Right atrium auricular region (tissue), 2 donors: ENCODE measurements around the gene EVC2.

- PRO-cap = no peak
- RAMPAGE, long total RNA, 2 experiments = no peak in any of the 2 experiments
Observed at GRCh38 chr4:5662784-5663655, 45.3 kb downstream of the EVC2 start.

DNA sequence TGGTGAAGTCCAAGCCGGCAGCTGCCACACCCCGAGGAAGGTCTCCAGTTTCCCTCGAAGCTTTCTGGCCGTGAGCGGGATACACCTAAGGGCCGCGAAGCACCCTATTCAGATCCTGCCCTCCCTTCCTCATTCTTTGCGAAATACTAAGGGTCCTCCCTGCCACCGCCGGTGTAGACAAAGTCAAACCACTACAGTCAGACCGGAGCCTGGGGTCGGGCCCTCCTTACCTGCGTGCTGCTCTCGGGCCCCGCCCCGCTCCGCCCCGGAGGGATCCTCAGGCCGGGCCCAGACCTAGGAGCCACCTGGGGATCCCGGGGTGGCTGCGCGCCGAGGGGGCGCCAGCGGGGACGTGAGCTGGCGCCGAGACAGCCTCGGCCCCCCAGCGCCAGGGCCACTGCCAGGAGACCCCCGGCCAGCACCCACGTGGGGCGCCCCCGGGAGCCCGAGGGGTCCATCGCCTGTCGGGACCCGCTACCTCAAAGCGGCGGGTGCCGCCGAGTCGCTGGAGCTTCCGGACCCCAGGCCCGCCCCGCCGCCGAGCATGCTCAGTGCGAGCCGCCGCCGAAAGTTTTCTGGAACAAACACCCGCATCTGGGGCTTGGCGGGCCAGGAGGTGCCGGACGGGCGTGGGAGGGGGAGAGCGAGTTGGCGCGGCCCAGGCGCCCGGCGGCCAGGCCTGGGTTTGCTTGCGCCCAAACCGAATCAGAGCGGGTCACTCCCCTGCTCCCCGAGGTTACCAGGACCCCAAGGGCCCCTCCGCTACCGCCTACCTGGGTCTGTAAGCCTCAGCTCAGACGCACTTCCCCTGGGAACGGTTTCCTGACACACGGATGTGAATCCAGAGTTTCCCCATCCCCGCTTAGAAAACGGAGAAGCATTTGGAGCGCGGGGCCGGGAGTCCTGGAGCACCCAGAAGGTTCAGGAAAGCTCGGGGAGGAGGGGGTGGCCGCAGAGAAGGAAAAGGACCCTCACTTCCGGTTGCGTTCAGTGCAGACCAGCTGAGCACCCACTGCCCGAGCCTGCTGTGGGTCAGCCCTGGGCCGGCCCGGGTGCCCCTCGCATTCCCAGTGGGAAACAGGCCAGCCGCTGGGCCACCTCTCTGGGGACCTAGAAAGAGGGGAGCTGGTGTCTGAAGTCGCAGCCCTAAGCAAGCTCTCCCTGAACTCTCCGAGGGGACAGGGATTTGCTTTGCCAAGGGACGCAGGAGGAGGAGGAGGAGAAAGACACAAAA, at the start of gene EVC2:
Gene EVC2, minus strand, starts transcription at position 504 of the 1,234 bp plus-strand sequence.
- PRO-cap = bidirectional peak, plus-strand start at position 612 of the sequence, minus-strand start at position 504 of the sequence
- RAMPAGE, long total RNA, 2 experiments = no peak in any of the 2 experiments

GRCh38 chr4:5740868-5741323, 29.9 kb downstream of the EVC start:
- PRO-cap = no peak
- RAMPAGE, long total RNA, 2 experiments = no peak in any of the 2 experiments

DNA sequence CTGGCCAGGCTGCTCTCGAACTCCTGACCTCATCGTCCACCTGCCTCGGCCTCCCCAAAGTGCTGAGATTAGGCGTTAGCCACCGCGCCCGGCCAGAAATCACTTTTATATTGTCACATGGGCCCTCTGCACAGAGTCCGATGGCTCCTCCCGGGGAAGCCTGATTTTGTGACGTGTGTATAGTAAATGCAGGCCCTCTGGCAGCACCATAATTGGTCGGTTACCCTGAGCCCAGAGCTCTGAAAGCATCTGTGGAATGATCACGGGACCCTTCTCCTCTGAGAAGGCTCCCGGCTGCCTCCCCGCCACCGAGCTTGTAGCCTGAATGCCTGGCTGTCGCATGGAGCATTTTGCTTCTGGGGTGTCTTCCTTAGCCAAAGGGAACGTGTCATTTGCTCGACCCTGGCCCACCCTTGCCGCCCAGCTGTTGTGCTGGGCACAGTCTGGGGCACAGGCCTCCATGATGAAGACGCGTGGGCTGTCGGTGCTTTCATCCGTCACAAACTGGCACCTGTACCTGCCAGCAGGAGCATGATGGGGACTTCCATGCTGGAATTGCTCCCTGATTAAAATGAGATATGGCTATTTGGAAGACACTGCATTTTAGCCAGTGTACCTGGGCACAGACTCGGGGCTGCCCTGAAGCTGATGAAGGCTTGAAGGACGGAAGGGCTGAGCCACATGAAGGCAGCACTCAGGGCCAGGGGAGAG, 79.3 kb downstream of the CRMP1 start:
- PRO-cap = no peak
- RAMPAGE, long total RNA, 2 experiments = no peak in any of the 2 experiments

DNA sequence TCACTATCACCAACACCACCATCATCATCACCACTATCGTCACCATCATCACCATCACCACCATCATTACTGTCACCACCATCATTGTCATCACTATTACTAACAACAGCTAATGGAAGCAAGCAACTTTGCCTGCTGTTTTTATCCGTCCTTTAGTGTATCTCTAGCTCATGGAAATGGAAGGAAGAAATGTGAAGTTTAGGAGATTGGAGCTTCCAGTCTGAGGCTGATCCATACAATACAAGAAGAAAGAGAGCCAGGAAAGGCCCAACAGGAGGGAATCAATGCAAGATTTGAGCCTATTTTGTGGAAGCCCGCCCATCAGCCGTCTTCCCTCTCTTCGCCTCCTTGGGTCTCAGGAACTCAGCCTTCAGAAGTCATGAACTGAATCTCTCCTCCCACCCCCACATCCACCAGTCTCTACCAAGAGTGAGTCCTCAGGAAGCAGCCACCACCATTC, 72.6 kb downstream of the CRMP1 start:
- PRO-cap = no peak
- RAMPAGE, long total RNA, 2 experiments = no peak in any of the 2 experiments

DNA sequence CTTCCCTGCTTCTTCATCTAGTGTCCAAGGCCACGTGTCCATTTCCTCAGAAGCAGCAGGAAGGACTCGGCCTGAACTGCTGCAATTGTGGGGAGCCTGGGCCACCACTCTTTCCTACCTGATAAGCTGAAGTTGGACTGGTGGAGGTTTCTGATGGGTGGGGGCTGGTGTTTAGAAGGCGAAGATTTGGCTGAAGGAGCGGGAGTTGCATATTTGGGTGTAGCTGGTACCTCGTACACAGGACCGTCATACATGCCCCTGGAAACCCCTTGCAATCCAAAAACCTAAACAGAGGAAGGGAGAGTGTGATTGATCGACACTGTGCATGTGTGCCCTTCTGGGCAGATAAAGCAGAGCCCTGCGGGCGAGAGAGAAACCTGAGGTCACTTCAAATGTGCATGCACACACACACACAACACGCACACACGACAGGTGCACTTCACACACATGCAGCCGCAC, 67.5 kb downstream of the CRMP1 start:
- PRO-cap = no peak
- RAMPAGE, long total RNA, 2 experiments = no peak in any of the 2 experiments

DNA sequence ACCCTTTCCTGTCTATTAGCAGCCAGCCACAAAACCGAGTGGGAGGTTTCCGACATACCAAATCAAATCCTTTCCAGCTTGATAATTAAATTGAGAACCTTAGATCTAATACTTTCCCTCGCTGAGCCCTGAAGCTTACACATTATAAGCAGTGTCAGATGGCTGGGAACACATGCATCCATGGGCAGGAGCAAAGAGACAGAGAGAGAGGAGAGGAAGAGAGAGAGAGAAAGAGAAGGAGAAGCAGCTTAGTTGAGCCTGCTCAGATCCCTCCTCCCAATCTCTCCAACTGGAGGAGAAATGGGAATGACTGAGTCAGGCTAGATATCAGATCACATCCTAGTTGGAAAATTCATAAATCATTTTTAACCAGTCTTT, 57.4 kb downstream of the CRMP1 start:
- PRO-cap = no peak
- RAMPAGE, long total RNA, 2 experiments = no peak in any of the 2 experiments

- PRO-cap = no peak
- RAMPAGE, long total RNA, 2 experiments = no peak in any of the 2 experiments
Observed at GRCh38 chr4:6200873-6201351, 563 bp upstream of the JAKMIP1 start.

- PRO-cap = no peak
- RAMPAGE, long total RNA, 2 experiments = no peak in any of the 2 experiments
Observed at GRCh38 chr4:6223015-6223340, 22.6 kb upstream of the JAKMIP1 start.

GRCh38 chr4:6245518-6245996, 24.1 kb upstream of the WFS1 start:
- PRO-cap = bidirectional peak, plus-strand start at chr4:6245836, minus-strand start at chr4:6245760
- RAMPAGE, long total RNA, 2 experiments = no peak in any of the 2 experiments

GRCh38 chr4:6614895-6615200, 25.6 kb upstream of the MRFAP1 start:
- PRO-cap = no peak
- RAMPAGE, long total RNA, 2 experiments = no peak in any of the 2 experiments

GRCh38 chr4:6641738-6642431, 1.4 kb downstream of the MRFAP1 start:
- PRO-cap = no peak
- RAMPAGE, long total RNA, 2 experiments = no peak in any of the 2 experiments

DNA sequence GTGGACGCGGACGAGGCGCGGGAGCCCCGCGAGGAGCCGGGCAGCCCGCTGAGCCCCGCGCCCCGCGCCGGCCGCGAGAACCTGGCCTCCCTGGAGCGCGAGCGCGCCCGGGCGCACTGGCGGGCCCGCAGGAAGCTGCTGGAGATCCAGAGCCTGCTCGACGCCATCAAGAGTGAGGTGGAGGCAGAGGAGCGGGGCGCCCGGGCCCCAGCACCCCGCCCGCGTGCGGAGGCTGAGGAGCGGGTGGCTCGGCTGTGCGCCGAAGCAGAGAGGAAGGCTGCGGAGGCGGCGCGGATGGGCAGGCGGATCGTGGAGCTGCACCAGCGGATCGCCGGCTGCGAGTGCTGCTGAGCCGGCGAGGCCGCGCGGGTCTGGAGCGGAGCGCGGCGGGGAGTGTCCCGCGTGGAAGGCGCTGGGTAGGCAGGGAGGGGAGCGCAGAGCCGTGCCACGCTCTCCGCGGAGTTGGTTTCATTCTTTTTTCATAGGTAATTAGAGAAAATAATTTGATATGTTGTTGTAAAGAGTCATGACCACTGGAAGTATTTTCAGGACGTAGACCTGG, 428 bp downstream of the ENSG00000170846 start:
- PRO-cap = no peak
- RAMPAGE, long total RNA, 2 experiments = start-site peak on the plus strand in 1 of 2 experiments, centred at position 369 of the sequence, 7 reads per replicate

DNA sequence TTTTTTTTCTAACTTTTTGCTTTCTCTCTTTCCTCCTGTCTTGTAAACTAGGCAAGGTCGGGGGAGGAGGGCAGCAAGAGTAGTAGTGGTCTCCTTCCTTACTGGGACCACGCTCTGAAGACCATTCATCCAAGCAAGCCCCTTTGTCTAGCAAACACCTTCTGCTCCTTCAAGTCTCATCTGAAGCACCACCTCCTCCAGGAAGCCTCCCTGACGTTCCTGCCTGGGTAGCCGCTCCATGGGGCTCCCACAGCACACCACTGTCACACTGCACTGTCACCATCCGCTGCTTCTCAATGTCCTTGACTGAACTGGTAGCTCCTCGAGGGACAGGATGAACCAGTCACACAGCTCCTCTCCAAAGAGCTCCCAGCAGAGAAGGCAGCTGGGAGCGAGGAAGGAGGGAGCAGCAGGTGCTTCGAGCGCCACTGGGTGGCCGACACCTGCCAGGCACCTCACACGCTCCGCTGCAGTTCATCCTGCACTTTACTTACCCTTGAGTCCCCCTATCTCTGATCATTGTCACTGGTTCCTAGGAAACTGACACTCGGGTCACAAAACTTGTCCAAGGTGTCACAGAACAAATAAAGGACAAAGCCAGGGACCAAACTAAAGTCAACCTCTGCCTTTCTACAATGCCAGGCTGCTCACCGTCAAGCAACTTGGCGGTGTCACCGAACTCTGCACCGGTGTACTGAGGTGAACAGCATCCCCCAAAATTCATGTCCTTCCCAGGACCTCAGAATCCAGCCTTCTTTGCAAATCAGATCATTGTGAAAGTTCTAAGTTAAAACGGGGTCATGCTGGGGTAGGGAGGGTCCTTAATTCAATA, 5.7 kb upstream of the S100P start:
- PRO-cap = no peak
- RAMPAGE, long total RNA, 2 experiments = no peak in any of the 2 experiments

DNA sequence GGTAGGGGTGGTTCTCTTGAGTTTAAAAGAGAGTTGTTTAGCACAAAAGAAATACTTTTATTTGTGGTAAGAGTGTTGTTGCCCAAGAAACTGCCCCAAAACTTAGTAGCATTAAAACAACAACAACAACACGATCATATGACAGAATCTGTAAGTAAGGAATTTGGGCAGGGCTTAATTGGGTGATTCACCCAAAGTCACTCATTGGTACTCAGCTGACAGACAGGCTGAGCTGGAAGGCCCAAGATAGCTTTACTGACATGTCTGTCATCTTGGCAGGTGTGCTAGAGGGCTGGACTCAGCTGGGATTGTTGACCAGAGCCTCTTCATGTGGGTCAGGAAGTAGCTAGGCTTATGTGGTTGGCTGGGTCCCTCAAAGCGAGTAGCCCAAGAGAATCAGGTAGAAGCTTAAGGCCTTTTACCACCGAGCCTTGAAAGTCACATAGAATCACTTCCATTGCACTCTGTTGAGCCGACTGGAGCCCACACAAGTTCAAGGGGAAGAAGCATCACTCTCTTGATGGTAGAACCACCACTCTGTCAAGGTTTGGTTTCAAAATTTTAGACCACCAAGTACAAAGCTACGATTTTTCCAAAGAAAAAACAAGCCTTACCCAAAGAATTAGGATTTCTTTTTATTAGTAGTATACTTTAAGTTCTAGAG, 52.4 kb downstream of the KIAA0232 start:
- PRO-cap = no peak
- RAMPAGE, long total RNA, 2 experiments = no peak in any of the 2 experiments

DNA sequence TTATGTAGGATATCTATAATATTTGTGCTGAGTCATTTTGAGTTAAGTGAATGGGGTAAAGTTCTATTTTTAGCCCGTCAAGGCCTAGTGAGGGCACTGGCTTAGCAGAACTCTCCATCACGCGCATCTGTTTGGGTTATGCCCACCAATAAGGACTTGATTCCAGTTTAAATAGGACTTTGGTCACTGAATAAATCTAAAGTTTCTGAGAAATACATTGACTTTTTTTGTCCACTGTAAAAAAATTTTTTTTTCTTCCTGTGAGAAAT, 53.6 kb upstream of the TBC1D14 start:
- PRO-cap = no peak
- RAMPAGE, long total RNA, 2 experiments = no peak in any of the 2 experiments

- PRO-cap = no peak
- RAMPAGE, long total RNA, 2 experiments = no peak in any of the 2 experiments
Observed at GRCh38 chr4:6881966-6882420, 27.6 kb upstream of the TBC1D14 start.

GRCh38 chr4:6883905-6885075, 25.3 kb upstream of the TBC1D14 start:
- PRO-cap = no peak
- RAMPAGE, long total RNA, 2 experiments = no peak in any of the 2 experiments

DNA sequence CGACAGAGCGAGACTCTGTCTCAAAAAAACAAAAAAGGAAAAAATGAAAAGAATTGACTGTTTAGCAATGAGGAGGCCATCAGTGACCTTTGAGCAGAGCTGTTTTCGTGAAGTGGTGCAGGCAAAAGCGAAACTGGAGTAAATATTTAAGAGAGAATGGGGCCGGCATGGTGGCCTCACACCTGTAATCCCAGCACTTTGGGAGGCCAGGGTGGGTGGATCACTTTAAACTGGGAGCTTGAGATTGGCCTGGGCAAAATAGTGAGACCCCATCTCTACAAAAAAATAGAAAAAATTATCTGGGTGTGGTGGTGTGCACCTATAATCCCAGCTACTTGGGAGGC, 25.0 kb downstream of the TBC1D14 start:
- PRO-cap = no peak
- RAMPAGE, long total RNA, 2 experiments = no peak in any of the 2 experiments

DNA sequence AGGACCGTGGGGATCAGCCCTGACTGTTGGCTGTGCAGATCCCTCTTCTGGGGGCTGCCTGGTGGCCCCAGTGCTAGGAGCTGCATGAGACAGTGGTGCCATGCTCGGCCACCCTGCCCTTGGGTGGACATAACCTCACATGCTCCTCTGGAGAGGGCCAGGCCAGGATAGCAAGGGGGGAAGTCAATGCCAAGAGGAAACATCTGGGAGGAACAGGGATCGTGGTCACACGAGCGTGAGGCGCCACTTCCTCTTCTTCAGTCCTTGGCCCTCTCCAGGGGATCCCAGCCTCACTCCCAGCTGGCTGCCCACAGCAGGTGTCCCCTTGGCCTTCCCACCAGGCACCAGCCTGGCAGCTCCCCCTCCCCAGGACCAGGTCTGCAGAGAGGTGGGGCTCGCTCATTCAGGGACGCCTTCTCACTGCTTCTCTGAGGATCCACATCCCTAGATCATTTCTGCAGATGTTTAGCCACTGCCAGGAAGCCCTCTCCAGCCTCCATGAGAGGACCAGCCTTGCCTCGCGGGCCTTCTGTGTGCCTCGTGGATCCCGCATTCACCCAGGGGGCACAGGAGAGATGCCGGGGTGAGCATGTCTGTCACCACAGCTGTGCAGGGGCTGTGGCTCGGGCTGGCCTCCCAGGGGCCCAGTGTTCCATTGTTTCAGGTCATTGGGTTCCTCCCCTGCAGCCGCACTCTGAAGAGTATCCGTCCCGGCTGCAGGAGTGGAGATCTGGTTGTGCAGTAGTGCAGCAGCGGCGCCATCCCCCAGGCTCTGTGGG, 28.8 kb downstream of the TBC1D14 start:
- PRO-cap = no peak
- RAMPAGE, long total RNA, 2 experiments = no peak in any of the 2 experiments